Melanocyte of skin (primary cell): ENCODE data around the genes HK1, FAM241B and TYSND1.

GRCh38 chr10:69096790-69097006, 8.8 kb downstream of the SRGN start:
- CAGE, long polyA plus RNA, 2 experiments, result no peak in any of the 2 experiments

- CAGE, long polyA plus RNA, 2 experiments, result no peak in any of the 2 experiments
Observed at GRCh38 chr10:69101194-69101745, 13.4 kb downstream of the SRGN start.

- CAGE, long polyA plus RNA, 2 experiments, result no peak in any of the 2 experiments
Observed at GRCh38 chr10:69242711-69243547, 22.8 kb downstream of the HKDC1 start.

GRCh38 chr10:69315523-69316109, 3.0 kb upstream of the HK1 start:
- CAGE, long polyA plus RNA, 2 experiments, result no peak in any of the 2 experiments

DNA sequence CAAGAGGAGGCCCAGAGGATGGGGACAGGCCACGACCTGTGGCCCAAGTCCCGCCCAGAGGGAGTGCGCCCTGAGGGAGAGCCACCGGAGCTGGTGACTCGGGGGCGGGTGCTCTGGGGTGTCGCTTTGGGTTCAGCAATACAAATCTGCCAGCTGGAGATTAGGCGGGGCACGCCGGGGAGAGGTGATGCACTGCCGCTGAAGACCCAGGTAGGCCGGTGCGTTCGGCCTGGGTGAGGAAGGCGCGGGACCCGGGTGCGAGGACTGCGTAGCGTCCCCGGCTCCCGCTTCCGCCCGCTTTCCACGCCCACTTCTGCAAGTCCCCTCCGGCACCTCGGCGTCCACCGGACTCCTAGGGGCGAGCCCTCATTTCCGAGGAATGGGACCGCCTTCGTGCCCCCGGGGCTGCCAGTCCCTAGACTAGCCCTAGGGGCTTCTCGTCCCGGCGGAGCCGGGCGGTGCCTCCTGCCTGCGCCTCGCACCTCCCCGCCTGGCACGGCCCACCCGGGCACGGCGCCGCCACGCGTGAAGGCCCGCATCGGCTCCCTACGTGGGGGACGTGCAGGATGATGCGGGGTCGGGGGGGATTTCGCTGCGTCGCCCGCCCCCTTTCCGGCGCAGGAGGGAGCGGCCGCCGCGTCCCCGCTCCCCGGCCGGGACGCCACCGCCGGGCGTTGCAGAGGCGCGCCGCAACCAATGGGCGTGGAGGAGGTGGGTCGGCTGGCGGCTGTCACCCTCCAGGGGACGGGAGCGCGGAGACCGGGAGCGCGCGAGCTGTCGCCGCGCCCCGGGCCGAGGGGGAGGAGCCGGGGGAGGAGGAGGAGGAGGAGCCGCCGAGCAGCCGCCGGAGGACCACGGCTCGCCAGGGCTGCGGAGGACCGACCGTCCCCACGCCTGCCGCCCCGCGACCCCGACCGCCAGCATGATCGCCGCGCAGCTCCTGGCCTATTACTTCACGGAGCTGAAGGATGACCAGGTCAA, at the start of gene HK1:
HK1 (plus strand) TSS at position 822 of the 981 bp plus-strand sequence.
- CAGE, long polyA plus RNA, 2 experiments, result no peak in any of the 2 experiments

DNA sequence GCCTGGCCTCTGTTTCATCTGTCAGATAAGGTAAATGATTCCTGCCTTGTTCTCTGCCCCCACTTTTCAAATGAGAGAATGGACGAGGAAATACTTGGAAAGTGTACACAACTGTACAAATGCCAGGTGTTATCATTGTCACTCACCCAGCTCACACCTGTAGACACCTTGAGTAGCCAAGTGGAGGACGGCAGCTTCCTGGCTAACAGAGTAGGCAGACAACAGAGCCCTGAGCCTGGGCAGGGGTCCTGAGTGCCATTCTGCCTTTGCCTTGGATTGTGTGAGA, 14.0 kb downstream of the HK1 start:
- CAGE, long polyA plus RNA, 2 experiments, result no peak in any of the 2 experiments

- CAGE, long polyA plus RNA, 2 experiments, result no peak in any of the 2 experiments
Observed at GRCh38 chr10:69343582-69344176, 25.0 kb downstream of the HK1 start.

DNA sequence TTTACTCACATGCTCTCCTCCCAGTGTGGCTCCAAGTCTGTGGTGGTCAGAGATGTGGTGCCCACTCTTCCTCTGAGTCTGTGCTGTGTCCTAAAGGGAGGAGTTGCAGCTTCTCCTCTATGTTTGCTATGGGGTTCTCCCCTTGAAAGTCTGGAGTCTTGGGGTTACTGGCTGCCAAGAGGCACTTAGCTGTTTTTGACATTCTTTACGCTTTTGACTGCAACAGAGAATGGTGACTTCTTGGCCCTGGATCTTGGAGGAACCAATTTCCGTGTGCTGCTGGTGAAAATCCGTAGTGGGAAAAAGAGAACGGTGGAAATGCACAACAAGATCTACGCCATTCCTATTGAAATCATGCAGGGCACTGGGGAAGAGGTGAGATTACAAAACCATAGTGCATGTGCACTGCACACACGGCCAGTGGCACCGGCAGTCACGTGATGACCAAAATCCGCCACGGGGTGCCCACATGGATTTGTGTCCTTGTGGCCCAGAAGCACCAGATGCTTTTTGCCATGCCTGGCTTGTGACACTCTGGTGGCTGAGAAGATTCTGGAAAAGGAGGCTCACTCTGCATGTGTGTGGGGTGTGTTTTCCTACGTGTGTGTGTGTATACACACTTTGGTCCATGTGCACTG, 32.5 kb downstream of the TACR2 start:
- CAGE, long polyA plus RNA, 2 experiments, result no peak in any of the 2 experiments

DNA sequence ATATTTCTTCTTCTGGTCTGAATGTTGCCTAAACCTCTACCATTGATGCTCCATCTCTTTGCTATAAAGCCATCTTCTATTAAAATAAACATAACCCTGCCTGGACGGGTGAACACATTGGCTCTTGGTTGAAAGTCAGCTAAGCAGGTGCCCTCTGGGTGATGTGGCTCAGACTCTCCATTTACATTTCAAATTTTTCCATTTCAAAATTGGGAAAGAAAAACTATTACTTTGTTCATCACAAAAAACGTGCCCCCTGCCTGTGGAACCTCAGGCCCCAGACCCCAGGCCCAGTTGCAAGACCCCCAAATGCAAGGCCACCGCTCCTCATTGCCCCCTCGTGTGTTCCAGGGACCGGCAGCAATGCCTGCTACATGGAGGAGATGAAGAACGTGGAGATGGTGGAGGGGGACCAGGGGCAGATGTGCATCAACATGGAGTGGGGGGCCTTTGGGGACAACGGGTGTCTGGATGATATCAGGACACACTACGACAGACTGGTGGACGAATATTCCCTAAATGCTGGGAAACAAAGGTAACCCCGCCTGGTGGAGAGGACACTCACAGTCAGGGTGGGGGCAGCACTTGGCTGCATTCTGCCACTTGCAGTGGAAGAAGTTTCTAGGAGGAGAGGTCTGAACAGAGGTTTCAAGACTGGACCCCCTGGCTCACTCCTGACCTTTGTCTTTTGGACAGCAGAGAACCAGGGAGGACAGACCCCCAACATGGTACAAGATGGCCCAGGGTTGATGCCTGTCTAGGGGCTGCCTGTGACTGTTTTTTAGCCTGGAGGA, 24.7 kb downstream of the TACR2 start:
- CAGE, long polyA plus RNA, 2 experiments, result no peak in any of the 2 experiments

GRCh38 chr10:69415864-69416267, 852 bp downstream of the TACR2 start:
- CAGE, long polyA plus RNA, 2 experiments, result no peak in any of the 2 experiments

DNA sequence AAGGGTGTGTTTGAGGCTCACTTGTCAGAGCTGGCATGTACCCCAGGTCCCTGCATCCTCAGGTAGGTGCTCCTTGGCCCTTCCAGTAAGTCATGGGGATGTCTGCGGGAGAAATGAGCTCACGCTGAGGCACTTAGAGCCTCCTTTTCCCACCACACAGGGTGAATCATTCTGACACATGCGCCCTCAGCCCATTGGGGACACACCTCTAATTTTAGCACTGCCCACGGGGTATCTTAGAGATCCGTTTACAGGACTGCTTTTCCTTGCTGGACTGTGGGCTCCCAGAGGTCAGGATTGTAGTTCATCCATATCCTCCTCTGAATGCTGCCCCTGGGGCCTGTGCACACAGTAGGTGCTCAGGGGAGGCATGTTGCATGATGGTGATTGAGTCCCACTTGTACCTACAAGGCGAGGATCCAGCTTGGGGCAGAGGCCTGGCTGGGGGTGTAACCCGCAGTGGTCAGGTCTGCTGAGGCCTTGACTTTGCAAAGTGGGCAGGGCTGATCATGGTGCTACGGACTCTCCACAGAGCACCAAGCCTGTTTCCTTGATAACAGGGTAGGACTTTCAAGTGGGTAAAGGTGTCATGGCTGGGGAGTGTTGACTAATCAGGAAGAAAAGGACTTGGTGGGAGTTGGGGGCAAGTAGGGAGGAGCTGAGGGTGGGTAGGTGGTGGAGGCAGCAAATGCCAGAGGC, 5.8 kb downstream of the TSPAN15 start:
- CAGE, long polyA plus RNA, 2 experiments, result no peak in any of the 2 experiments

DNA sequence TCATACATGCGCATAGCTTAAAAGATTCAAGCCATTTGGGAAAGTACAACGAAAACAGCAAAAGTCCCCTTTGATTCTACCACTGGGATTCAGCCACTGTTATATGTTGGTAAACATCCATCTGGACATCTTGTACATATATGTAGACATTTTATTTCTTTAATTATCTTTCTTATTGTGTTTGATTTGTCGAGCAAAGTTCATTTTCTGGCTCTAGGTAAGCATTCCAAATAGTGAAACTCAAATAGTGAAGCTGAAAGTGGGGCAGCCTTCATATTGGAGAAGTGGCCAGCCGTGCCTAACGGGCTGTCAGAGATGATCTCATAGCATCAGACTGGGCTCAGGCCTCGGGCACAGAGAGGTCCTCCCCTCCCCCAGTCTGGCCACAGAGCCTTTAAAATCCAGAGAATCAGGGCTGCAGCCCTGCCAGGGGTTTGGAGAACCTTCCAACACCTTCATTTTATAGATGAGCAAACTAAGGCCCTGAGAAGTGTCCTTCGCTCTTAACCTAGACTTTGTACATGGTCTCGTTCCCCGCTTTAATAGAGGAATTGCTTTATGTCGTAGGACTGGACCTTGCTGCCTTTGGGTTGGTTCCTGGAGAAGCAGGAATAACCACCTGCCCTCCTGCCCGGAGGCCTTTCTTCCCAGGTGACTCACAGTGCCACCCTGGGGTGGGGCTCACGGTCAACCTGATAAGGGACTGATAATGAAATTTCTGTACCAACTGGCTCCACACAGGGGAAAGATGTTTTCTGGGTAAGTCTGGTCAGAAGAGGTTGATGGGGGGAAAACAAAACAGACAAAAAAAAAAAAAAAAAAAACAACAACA, 7.3 kb downstream of the TSPAN15 start:
- CAGE, long polyA plus RNA, 2 experiments, result no peak in any of the 2 experiments

GRCh38 chr10:69507755-69508187, 56.5 kb downstream of the TSPAN15 start:
- CAGE, long polyA plus RNA, 2 experiments, result no peak in any of the 2 experiments

DNA sequence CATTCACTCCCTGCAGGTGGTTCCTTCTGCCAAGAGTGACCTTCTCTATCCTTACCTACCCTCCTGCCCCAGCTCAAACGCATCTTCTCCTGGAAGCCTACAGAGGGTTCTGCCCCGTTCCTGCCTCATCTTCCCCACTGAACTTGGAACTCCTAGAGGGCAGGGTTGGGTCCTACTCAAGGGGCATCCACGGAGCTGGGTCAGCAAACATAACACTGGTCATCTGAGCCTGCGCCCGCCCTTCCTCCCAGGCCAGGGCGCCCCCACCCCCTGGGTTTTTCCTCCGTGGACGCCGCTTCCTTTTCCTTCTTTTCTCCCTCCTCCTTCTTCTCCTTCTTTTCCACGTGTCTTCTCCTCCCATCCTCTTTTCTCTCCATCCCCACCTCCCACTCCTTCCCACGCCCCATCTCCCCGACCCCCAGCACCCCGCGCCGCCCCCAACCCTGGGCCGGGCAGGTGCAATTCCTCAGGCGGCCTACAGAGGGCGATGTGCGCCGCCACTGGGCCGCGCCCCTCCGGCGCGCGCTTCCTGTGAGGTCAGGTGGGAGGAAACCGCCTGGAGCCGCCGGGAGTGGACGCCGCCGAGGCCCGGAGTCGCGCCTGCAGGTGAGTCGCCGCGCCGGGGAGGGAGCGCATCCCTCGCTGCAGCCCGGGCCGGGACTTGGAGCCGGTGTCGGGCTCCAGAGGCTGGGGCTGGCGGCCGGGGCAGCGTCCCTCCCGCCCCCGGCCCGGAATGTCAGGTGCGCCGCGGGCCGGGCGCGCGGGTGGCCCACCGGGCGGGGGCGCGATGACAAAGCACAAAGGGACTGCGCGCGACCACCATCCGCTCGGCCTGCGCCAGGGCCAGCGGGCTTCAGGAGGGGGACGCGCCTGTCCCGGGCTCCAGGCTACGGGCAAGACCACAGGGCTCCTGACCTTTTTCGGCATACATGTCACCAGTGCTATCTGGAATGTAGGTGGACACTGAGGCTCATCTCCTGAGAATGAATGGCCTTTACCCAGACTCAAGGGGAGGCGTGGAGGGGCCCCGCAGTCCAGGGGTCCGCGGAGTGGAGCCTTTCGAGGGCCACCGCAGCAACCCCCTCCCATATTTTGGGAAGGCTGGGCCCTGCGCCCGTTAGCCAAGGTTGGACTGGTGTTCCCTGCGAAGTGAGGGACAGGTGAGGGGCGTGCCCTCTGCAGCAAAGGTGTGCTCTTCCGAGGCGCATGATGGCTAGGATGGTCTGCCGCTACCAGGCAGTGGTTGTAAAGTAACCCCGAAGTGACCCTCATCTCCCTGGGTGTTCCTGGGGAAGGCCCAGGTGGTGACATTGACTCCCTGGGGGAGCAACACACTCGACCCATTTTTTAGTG, at the start of gene FAM241B:
FAM241B (plus strand) TSS at position 540 of the 1,353 bp plus-strand sequence.
- CAGE, long polyA plus RNA, 2 experiments, result no peak in any of the 2 experiments

DNA sequence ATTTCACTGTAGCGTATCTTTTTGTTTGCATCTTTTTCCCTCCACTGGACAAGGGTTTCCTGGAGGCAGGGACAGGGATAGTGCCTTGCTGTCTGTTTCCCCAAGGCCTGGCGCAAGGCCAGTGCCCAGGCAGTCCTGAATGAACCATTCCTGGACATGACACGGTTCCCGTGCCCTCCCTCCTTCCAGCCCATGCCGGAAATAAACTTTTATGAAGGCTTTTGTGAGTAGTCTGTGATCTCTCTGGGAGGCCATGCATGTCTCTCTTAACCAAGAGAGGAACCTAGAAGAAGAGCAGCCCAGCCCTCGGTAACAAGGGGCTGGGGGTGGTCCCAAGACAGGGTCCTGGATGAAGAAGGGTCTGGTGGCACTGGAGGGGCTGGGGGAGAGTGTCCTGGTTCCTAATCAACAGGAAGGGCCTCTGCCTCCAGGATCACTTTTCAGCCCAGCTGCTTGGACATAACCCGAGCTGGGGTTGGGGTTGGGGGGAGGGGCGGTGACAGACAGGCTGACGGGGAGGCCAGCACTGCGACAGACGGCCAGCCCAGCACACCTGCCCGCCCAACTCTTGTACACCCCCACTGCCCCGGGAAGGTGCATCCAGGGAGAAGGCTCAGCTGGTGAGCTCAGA, 44.3 kb downstream of the COL13A1 start:
- CAGE, long polyA plus RNA, 2 experiments, result no peak in any of the 2 experiments

GRCh38 chr10:70052915-70053450, 337 bp downstream of the MACROH2A2 start:
- CAGE, long polyA plus RNA, 2 experiments, result no peak in any of the 2 experiments

DNA sequence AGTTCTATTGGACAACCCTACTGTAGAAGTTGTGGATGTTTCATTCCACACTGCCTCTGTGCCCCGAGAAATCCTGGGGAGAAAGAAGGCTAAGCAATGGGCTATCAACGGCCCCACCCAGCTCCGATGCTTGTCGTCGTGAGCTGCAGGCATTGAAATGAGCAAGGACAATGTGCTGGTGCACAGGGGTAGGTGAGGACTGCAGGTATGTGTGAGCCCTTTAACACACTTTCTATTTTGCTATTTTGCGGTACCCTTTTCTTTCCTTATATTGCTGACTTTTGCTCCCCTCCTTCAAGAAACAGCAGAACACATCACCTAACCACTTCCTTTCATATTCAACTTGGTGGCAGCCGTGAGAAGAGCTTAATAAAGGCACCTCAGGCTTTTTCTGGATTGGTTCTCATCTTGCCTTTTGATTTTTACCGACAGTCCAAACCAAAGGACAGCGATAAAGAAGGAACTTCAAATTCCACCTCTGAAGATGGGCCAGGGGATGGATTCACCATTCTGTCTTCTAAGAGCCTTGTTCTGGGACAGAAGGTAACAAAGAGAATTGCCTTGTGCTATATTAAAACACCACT, 39.2 kb downstream of the AIFM2 start:
- CAGE, long polyA plus RNA, 2 experiments, result no peak in any of the 2 experiments

GRCh38 chr10:70146451-70147166, at the start of gene TYSND1:
TSS of gene TYSND1 (minus strand) at chr10:70146700.
- CAGE, long polyA plus RNA, 2 experiments, result no peak in any of the 2 experiments

- CAGE, long polyA plus RNA, 2 experiments, result no peak in any of the 2 experiments
Observed at GRCh38 chr10:70217355-70217993, 15.8 kb downstream of the PPA1 start.

DNA sequence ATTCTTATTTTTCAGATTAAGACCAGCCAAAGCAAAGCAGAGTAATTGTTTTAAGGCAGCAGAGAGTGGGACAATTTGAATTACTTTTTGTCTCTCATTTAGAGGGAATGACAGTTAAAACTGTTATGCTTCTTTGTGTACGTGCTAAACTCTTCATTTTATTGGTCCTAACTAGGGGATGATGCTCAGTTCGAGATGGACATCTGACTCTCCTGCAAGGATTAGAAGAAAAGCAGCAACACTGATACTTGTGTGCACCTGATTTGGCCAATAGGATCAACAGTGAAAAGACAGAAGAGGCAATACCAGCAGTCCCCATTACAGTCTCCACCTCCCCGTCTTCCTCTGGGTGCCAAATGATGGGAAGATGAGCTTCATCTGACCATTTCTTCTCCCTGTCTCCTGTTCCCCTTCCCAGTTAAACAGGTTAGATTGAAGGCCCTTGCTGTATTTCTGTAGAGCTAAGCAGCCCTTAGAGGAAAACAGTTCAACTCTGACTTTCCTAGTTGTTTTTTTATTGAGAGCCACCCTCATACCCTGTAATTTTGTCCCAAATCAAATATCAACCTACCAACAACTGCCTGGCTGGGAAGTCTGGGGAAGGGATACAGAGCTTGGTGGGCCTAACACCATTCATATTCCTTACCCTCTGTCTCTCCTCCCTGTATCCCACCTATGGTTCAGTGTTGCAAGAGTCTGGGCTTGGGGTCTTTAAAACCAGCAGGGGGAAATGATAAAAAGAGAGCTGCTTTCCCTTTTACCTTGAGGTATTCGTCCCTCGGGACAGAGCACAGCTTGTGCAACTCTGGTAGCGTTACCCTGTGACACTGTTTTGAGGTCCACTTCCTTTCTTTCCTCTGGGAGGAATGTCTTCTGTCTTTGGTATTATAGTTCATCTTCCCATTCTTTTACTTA, 17.9 kb downstream of the EIF4EBP2 start:
- CAGE, long polyA plus RNA, 2 experiments, result no peak in any of the 2 experiments